ENCODE measurements around a stretch of chr1.

DNA sequence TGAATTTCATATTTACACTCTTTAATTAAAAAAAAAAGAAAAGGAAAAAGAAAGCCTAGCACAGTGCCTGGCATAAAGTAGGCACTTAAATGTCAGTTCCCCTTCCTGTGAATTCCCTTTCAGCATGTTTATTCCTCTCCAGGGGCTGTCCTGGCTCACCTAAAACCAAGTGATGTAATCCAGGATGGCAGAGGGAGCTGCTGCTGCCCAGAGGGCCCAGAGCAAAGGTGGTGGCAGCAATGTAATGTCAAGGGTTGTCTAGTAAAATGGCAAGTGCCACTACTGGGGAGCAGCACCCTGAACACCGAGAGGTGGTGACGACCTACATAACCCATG lies 78.4 kb upstream of the LPGAT1 start:
- PRO-cap, 6 experiments, result no peak in any of the 6 experiments
- RAMPAGE, long total RNA, 2 experiments, result no peak in any of the 2 experiments
- RRBS, result no CpG with 5 or more reads among the region's 2 CpGs

DNA sequence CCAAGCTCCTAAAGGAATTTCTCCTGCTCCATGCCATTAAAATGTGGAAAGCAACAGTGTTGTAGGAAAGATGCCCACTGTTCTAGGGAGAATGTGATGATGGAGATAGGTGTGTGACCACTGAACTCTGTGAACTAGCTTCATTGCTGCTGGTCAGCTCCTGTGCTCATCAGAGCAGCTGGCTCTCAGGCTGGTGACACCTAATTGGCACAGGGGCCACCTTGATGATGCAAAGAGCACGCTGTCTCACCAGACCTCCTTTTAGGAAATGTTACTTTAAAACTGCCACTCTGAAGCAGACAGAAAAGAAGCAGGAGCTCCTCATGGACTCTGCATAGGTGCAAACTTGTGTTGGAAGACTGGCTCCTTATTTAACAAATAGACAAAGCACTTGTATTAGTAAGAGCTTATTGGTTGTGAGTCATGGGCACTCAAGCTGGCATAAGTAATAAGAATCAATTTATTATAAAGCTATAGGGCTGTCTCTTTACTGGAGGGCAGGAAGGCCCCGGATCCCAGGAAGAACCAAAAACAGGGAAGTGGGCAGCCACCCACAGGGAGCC lies 80.0 kb upstream of the LPGAT1 start:
- PRO-cap, 6 experiments, result no peak in any of the 6 experiments
- RAMPAGE, long total RNA, 2 experiments, result no peak in any of the 2 experiments
- RRBS, result no CpG with 5 or more reads among the region's 2 CpGs

- PRO-cap, 6 experiments, result no peak in any of the 6 experiments
- RAMPAGE, long total RNA, 2 experiments, result no peak in any of the 2 experiments
- RRBS, result no CpG with 5 or more reads among the region's 1 CpG
These were observed 47.6 kb upstream of the PPP2R5A start for GRCh38 chr1:212237606-212238059.

GRCh38 chr1:212286857-212287260 lies 1.6 kb downstream of the PPP2R5A start:
- PRO-cap, 6 experiments, result peak in 4 of 6 experiments; most common minus-strand start chr1:212287040 (in 3)
- RAMPAGE, long total RNA, 2 experiments, result no peak in any of the 2 experiments
- RRBS, result no CpG with 5 or more reads among the region's 6 CpGs

DNA sequence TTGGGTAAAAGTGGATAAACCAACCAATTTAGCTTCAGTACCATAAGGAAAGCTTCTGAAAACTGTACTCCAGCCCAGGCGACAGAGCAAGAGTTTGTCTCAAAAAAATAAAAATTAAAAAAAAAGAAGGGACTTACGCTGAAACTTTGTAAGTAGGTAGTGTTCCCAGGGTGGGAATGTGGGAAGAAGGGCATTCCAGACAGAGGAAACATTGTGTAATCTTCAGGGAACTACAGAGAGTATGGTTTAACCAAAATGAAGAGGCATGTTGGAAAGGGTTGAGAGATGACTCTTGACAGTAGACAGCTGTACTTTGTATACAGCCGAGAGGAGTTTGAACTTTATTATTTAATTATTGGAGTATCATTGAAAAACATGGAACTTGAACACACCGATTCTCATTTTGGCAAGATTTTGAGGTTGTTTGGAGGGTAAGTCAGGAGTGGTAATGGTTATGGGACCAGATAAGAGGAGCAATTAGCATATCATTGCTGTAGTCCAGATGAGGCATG lies 43.1 kb downstream of the PPP2R5A start:
- PRO-cap, 6 experiments, result no peak in any of the 6 experiments
- RAMPAGE, long total RNA, 2 experiments, result no peak in any of the 2 experiments
- RRBS, result no CpG with 5 or more reads among the region's 4 CpGs

- PRO-cap, 6 experiments, result no peak in any of the 6 experiments
- RAMPAGE, long total RNA, 2 experiments, result no peak in any of the 2 experiments
- RRBS, result no CpG with 5 or more reads among the region's 6 CpGs
These were observed 63.9 kb downstream of the PPP2R5A start for GRCh38 chr1:212348966-212349566.

- PRO-cap, 6 experiments, result peak in 1 of 6 experiments; most common plus-strand start chr1:212605560 (in 1)
- RAMPAGE, long total RNA, 2 experiments, result no peak in any of the 2 experiments
- RRBS, result no CpG with 5 or more reads among the region's 7 CpGs
These were observed 3.1 kb upstream of the ATF3 start for GRCh38 chr1:212605373-212605916.

- PRO-cap, 6 experiments, result peak in 6 of 6 experiments; most common plus-strand start chr1:212606988 (in 6); most common minus-strand start chr1:212606965 (in 1)
- RAMPAGE, long total RNA, 2 experiments, result no peak in any of the 2 experiments
- RRBS, result 2% methylated on average over 18 of the region's 43 CpGs
These were observed 2.0 kb upstream of the ATF3 start for GRCh38 chr1:212606458-212607125.

DNA sequence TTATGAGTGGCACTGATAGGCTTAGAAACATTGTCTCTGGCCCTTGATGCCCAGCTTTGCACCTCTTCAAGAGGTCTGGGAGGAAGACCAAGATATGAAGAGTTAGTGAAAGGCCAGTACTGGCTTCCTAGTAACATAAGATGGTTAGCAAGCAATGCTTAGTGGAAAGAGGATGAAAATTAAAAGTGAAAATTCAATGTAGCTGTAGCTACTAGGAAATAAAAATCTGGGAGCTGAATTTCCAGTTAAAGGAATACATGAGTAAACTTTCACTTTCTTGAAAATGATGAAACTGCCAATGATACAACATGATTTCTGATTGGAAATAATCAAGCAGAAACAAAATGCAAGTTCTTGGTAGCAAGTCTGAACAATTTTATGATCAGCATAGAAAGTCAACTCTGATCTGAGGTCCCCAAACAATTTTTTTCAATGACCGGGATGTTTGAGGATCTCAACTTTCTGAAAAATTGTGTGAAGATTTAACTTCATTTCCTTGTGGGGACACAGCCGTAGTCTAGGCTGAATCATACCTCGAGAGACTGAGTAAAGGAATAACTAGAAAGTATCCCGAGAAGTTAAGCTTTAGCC lies 3.1 kb downstream of the ATF3 start:
- PRO-cap, 6 experiments, result no peak in any of the 6 experiments
- RAMPAGE, long total RNA, 2 experiments, result no peak in any of the 2 experiments
- RRBS, result no CpG with 5 or more reads among the region's 4 CpGs

GRCh38 chr1:212728613-212728991 lies 29.0 kb upstream of the BATF3 start:
- PRO-cap, 6 experiments, result no peak in any of the 6 experiments
- RAMPAGE, long total RNA, 2 experiments, result no peak in any of the 2 experiments
- RRBS, result no CpG with 5 or more reads among the region's 5 CpGs

- PRO-cap, 6 experiments, result no peak in any of the 6 experiments
- RAMPAGE, long total RNA, 2 experiments, result no peak in any of the 2 experiments
- RRBS, result no CpG with 5 or more reads among the region's 2 CpGs
These were observed 405.4 kb upstream of the PROX1 start for GRCh38 chr1:213582486-213582728.

- PRO-cap, 6 experiments, result no peak in any of the 6 experiments
- RAMPAGE, long total RNA, 2 experiments, result no peak in any of the 2 experiments
- RRBS, result no CpG with 5 or more reads among the region's 2 CpGs
These were observed 297.5 kb upstream of the PROX1 start for GRCh38 chr1:213690227-213690699.

GRCh38 chr1:213984268-213984911 lies 3.4 kb upstream of the PROX1 start:
- PRO-cap, 6 experiments, result no peak in any of the 6 experiments
- RAMPAGE, long total RNA, 2 experiments, result no peak in any of the 2 experiments
- RRBS, result no CpG with 5 or more reads among the region's 8 CpGs

- PRO-cap, 6 experiments, result peak in 2 of 6 experiments; most common plus-strand start chr1:214015026 (in 2); most common minus-strand start chr1:214014863 (in 1)
- RAMPAGE, long total RNA, 2 experiments, result no peak in any of the 2 experiments
- RRBS, result no CpG with 5 or more reads among the region's 6 CpGs
These were observed 27.0 kb downstream of the PROX1 start for GRCh38 chr1:214014718-214015203.

DNA sequence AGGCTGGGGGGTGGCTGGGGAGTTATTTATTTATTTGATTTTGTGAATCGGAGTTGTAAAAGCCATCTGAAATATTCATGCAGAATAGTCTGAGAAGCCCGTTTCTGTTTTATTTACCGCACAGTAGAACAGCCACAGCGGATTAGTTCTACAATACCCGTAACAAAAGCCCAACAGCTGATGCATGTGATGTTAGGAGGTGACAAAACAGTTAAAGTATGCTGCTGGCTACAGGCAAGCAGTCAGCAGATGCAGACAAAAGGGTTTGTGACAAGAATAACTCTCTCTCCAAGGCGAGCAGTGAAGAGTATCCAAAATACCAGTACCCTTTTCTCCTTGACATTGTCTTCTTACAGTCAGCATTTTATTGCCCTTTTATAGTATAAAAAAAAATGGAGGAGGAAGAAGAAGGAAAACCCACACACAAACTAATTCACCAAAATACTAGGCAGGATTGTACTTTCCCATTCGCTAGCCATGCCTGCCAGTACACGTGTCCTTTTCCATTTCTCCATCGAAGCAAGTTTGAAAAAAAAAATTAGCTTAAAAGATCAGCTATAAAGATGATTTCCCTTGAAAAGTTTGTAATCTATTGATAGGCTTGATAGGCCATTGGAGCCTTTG lies 42.1 kb downstream of the PROX1 start:
- PRO-cap, 6 experiments, result peak in 5 of 6 experiments; most common plus-strand start position 241 of the sequence (in 3); most common minus-strand start position 144 of the sequence (in 5)
- RAMPAGE, long total RNA, 2 experiments, result no peak in any of the 2 experiments
- RRBS, result no CpG with 5 or more reads among the region's 9 CpGs

GRCh38 chr1:214224486-214225565 lies 56.1 kb upstream of the SMYD2 start:
- PRO-cap, 6 experiments, result peak in 1 of 6 experiments; most common plus-strand start chr1:214225296 (in 1); most common minus-strand start chr1:214225223 (in 1)
- RAMPAGE, long total RNA, 2 experiments, result no peak in any of the 2 experiments
- RRBS, result no CpG with 5 or more reads among the region's 27 CpGs

GRCh38 chr1:214310722-214311186 lies 29.8 kb downstream of the SMYD2 start:
- PRO-cap, 6 experiments, result no peak in any of the 6 experiments
- RAMPAGE, long total RNA, 2 experiments, result no peak in any of the 2 experiments
- RRBS, result no CpG with 5 or more reads among the region's 4 CpGs

GRCh38 chr1:214404581-214405327 lies 123.8 kb downstream of the SMYD2 start:
- PRO-cap, 6 experiments, result no peak in any of the 6 experiments
- RAMPAGE, long total RNA, 2 experiments, result no peak in any of the 2 experiments
- RRBS, result no CpG with 5 or more reads among the region's 13 CpGs

GRCh38 chr1:214427733-214428403 lies 123.5 kb downstream of the PTPN14 start:
- PRO-cap, 6 experiments, result no peak in any of the 6 experiments
- RAMPAGE, long total RNA, 2 experiments, result no peak in any of the 2 experiments
- RRBS, result no CpG with 5 or more reads among the region's 9 CpGs

- PRO-cap, 6 experiments, result no peak in any of the 6 experiments
- RAMPAGE, long total RNA, 2 experiments, result no peak in any of the 2 experiments
- RRBS, result no CpG with 5 or more reads among the region's 13 CpGs
These were observed 111.8 kb downstream of the PTPN14 start for GRCh38 chr1:214439291-214440290.